ENCODE measurements around a stretch of chr9.

GRCh38 chr9:5832053-5832731 lies 725 bp downstream of the ERMP1 start:
- RRBS = 5% methylated on average over 14 of the region's 31 CpGs

DNA sequence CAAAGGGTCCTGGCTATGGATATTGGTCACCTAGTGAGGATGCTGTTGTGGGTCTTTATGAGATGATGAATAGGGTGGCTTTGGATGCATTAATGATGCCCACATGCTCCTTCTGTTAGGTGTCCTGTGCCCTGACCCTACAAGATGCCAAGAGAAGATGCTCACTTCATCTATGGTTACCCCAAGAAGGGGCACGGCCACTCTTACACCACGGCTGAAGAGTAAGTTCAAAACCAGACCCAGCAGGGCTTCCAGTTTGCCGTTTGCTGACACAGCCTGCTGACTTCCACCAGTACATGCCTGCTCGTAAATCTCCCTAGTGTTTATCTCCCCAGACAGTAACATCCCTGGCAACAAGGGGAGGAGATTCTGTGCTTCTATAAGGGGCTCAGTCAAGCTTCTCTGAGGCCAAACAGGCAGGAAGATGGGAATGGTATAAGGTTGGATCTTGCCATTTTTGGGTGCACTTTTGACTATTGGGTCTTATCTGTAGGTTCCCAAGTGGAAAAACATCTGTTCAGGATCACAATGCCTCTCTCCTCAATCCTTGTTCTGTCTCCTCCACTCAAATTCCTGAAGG lies 1.7 kb downstream of the MLANA start:
- RRBS = no CpG with 5 or more reads among the region's 4 CpGs

- RRBS = no CpG with 5 or more reads among the region's 5 CpGs
These were observed 39.9 kb downstream of the KIAA2026 start for GRCh38 chr9:5968232-5968996.

GRCh38 chr9:5988100-5988748 lies 20.1 kb downstream of the KIAA2026 start:
- RRBS = no CpG with 5 or more reads among the region's 6 CpGs

- RRBS = no CpG with 5 or more reads among the region's 19 CpGs
These were observed 64.8 kb upstream of the RANBP6 start for GRCh38 chr9:6080029-6080821.

GRCh38 chr9:6216906-6217258 lies 1.3 kb downstream of the IL33 start:
- RRBS = no CpG with 5 or more reads among the region's 1 CpG

GRCh38 chr9:6236919-6237387 lies 21.3 kb downstream of the IL33 start:
- RRBS = no CpG with 5 or more reads among the region's 2 CpGs

- RRBS = no CpG with 5 or more reads among the region's 1 CpG
These were observed 17.8 kb upstream of the UHRF2 start for GRCh38 chr9:6395181-6395651.

GRCh38 chr9:6414339-6414717 lies 1.3 kb downstream of the UHRF2 start:
- RRBS = no CpG with 5 or more reads among the region's 6 CpGs

GRCh38 chr9:6646294-6646654 lies 745 bp upstream of the GLDC start:
- RRBS = no CpG with 5 or more reads among the region's 13 CpGs

DNA sequence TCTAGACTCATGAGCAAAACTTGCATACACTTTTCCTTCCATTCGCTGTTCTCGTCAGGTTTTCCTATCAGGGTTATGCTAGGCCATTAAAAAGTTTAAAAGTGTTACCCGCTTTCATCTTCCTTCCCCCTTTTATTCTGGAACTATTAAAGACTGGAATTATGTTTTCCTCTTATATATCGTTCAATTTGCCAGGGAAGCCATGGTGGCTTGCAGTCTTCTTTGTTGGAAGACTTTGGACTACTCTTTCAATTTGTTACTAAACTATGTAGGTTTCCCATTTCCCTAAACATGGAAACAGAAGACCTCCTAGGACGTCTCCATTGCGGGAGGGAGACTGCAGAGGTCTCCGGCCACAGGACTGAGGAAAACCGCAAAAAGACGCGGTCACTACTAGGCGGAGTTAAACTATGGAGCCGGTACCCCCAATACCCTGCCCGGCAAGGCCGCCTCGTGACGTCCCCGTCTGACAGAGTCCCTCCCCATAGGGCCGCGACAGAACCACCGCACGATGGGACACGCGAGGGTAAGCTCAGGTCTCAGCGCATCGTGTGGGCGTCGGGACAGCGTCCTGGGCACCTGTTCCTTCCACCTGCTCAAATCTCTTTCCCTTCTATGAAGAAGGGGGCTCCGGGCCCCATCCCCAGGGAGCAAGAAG lies 35.1 kb upstream of the GLDC start:
- RRBS = 2% methylated on average over 7 of the region's 29 CpGs

GRCh38 chr9:6681143-6681836 lies 35.8 kb upstream of the GLDC start:
- RRBS = 0% methylated on average over 4 of the region's 65 CpGs

GRCh38 chr9:8857353-8858466 lies 1058.1 kb upstream of the DMAC1 start:
- RRBS = 28% methylated on average over 36 of the region's 109 CpGs

- RRBS = no CpG with 5 or more reads among the region's 8 CpGs
These were observed 583.7 kb upstream of the PTPRD start for GRCh38 chr9:11196585-11196890.

GRCh38 chr9:11448985-11449203 lies 836.1 kb upstream of the PTPRD start:
- RRBS = no CpG with 5 or more reads among the region's 1 CpG

- RRBS = no CpG with 5 or more reads among the region's 3 CpGs
These were observed 1.9 kb downstream of the LURAP1L start for GRCh38 chr9:12776711-12777073.

- RRBS = no CpG with 5 or more reads among the region's 1 CpG
These were observed 148.6 kb downstream of the LURAP1L start for GRCh38 chr9:12923389-12923789.

- RRBS = no CpG with 5 or more reads among the region's 2 CpGs
These were observed 167.6 kb downstream of the MPDZ start for GRCh38 chr9:13111915-13112172.

- RRBS = no CpG with 5 or more reads among the region's 12 CpGs
These were observed 151.6 kb upstream of the MPDZ start for GRCh38 chr9:13431035-13431603.

DNA sequence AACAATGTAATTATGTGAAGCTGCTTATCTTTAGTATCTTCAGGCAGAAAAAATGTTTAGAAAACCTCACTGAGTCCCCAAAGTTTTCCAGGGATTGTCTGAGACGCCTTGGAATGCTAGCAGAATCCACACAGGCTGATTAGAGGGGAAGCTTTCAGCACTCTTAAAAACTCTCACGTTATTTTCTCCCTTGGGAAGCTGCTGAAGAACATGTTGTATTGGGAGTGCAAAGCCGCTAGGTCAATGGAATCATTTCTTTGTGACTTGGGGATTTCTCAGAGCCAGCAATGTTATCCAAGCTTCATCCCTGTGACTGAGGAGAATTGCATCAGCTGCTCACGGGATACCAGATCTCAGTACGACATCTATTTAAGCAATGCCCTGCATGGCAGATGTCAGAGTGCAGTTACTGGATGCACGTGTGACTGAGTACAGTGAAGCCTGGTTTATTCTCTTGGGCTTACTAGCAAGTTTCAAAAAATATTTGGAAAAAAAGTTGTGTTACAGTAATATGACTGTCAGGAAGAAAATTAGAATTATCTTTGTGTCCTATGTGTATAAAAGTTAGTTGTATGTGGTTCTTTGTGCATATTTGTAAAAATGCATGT lies 426.5 kb upstream of the MPDZ start:
- RRBS = no CpG with 5 or more reads among the region's 6 CpGs